ENCODE results near the genes CHRM3, WDR64, BECN2 and SDCCAG8.

- PRO-cap = no peak
Measured at GRCh38 chr1:237524125-237524555, 366.6 kb downstream of the ZP4 start.

- PRO-cap = no peak
Measured at GRCh38 chr1:238485035-238485475, 594.3 kb upstream of the ZP4 start.

DNA sequence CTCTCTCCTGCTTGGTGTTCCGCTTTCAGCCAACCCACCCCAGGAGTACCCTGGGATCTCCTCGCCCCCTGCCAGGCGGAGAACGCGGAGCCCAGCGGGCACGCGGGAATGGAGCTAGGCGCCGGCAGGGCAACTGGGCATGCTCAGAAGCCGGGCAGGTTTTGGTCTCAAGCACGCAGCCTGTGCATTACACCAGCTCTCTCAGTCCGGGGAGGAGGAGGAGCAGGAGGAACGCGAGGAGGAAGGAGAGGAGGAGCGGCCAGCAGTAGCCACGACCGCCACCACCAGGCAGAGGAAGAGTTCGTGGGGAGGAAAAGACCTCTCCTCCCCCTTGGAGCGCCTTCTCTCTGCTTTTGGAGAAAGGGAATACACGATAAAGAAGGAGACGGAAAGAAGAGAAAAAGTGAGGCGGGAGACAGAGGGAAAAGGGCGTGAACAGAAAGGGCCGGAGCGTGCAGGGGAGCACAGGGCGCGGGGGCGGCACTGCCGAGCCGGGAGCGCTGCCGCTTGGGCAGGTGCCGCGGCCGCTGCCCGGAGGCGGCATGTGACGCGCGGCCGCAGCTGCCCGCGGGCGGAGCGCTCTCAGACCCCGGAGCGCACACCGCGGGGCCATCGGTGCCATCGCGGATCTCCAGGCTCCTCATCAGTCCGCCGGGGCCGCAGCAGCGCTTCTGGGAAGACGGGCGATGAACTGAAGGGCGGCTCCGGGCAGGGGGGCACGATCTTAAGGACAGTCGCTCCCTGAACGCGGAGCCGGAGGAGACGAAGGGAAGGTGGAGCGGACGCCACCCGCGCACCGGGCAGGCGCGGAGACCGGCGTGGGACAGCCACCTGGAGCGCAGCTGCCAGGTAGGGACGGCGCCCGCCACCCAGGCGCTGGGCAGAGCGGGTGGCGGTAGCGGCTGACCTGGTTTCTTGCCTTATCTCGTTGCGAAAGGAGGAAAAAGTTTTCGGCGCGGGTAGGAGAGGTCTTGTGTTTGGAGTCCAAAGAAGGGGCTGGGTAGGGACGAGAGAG lies at the start of gene CHRM3:
Gene CHRM3, plus strand, starts transcription at position 190 of the 1,015 bp plus-strand sequence.
- PRO-cap = unidirectional peak, plus-strand start at position 204 of the sequence; unidirectional peak, plus-strand start at position 291 of the sequence; unidirectional peak, plus-strand start at position 483 of the sequence; unidirectional peak, plus-strand start at position 756 of the sequence

DNA sequence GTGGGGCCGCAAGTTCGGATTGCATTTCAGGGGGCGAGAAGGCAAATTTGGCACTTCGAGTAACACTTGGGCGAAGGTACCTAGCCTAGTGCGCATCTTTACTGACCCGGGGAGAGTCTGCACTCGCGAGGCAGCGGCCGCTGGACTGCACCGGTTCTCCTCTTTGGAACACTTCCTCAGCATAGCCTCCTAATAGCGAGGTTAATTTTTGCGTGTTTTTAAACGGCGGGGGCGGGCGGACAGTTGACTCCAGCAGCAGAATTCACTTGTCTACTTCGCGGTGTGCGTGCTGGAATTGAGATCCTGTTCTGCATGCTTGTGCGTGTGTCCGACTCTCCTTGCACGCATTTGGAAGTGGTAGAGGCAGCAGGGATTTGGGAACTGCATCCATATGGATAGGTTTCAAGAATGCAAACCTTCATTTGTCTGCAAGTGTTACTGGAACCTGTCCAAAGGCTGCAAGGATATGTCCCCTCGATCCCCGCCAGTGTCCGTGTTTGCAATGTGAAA lies 1.4 kb downstream of the CHRM3 start:
- PRO-cap = no peak

DNA sequence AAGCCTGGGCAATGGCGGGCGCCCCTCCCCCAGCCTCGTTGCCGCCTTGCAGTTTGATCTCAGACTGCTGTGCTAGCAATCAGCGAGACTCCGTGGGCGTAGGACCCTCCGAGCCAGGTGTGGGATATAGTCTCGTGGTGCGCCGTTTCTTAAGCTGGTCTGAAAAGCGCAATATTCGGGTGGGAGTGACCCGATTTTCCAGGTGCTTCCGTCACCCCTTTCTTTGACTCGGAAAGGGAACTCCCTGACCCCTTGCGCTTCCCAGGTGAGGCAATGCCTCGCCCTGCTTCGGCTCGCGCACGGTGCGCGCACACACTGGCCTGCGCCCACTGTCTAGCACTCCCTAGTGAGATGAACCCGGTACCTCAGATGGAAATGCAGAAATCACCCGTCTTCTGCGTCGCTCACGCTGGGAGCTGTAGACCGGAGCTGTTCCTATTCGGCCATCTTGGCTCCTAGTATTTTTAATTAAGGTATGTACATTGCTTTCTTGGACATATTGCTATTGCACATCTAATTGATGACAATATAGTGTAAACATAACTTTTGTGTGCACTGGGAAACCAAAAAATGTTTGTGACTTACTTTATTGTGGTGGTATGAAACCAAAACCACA lies 242.8 kb downstream of the CHRM3 start:
- PRO-cap = no peak

- PRO-cap = unidirectional peak, minus-strand start at chr1:241533035
Measured at GRCh38 chr1:241532963-241533273, 740 bp downstream of the KMO start.

GRCh38 chr1:241560477-241560754 lies 28.2 kb downstream of the KMO start:
- PRO-cap = no peak

DNA sequence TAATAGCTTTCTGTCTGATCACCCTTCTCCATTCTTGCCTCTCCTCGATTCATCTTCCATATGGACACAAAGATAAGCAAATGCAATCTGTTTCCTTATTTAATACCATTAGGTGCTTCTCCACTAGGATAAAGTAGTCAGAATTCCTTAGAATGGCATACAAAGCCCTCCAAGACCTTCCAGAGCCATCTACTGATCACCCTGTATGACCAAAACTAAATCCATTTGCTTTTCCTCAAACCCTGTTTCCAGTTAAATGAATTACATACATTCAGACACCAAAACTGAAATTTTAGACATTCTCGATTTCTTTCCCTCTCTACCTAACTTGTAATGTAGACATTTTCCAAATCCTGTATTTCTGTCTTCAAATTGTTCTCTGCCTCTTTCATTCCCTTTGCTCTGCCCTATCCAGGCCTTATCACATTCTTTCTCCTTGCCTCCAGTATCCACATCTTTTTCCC lies 16.8 kb downstream of the CHML start:
- PRO-cap = no peak

DNA sequence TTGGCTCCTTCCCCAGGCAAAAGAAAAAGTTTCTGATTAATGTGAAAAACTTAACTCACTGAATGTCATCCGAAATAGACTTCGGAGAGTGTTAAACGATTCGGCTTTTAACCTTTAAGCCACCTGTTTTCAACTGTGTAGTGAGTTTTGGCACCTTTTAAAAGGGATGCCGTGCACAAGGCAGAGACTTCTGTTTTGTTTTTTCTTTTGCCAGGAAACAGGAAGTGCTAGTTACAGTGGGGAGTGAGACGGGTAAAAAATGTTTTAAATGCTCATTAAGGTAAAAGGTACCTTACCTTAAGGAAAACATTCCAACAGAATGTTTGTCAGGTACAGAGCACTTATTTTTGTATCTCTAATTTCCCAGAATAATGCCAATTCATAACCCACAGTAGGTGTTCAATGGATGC lies 12.2 kb downstream of the CHML start:
- PRO-cap = no peak

DNA sequence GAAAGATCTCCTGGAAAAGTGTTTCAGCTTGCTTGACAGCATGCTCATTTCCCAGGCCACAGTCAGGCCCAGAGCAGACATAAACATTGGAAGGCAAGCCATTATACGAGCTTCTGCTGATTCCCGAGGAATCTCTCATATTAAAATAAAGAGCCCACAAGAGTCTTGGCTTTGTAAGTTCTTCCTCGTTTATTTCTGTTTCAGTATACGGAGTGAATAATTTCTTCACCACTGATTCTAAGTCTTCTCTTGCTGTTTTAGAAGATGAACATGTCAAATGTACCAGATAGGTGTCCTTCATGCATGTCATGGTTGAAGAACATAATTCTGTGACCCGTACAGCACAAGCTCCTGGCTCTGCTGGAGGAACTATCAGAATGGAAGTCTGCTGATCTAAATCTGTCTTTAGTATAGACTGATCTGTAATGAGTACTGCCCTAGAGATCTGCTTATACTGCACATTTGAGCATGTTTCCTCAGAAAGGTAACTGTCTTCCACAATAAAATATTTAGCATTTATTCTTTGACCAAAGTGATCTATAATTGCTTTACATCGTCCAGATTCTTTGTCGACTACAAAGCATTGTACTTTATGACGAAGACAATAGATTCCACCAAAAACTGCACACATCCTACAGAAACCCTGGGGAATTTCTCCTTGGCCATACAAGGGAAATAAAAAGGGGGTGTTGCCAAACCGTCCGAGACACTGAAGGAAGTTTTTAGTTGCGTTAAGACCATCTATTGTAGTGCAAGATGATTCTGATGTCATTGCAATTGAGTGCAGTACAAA lies 6.0 kb downstream of the CHML start:
- PRO-cap = no peak

DNA sequence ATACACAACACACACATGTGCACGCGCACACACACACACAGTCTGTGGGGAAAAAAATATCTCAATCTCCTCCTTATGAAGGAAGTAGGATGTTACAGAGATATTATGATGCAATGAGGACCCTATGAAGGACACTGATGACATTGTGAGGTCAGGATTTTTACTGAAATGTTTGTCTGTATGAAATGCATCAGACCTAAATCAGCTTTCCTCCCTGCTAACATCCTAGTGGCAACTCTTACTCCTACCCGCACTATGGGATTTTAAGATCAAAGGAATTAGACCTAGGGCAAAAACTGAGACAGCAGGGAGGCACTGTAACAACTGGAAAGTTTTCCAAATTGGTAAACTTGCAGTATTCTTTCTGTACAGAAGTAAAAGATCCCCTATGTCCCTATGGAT lies at the start of gene WDR64:
Gene WDR64, plus strand, starts transcription at position 193 of the 402 bp plus-strand sequence.
- PRO-cap = no peak

DNA sequence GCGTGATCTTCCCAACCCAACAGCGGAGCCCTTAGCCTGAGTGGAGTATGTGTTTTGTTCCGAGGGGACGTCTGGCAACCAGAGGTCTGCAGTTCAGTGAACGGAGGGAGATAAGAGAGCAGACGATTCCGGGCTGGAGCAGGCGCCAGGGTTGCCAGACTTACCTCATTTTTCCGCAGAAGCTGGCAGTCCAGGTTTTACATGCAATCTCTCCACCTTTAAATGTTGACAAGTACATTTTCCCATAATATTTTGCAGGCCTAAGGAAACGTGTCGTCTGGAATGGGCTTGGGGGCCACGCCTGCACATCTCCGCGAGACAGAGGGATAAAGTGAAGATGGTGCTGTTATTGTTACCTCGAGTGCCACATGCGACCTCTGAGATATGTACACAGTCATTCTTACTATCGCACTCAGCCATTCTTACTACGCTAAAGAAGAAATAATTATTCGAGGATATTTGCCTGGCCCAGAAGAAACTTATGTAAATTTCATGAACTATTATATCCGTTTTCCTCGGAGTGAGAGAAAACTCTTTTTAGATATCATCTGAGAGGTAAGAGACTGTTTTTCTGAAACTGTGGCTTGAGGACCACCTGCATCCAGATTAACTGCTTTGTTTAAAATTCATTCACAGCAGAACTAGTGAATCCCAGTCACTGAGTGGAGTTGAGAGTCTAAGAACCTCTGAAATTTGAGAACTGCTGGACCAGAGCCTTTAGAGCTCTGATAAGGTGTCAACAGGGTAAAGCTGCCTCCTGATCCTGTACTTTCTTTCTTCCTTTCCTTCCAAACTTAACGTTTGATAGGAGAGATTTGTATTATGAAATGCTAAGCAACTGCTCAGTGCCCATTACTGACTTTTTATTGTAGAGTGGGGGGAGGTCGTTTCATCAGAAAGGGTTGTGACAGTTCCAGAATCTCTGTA lies 732 bp downstream of the EXO1 start:
- PRO-cap = no peak

DNA sequence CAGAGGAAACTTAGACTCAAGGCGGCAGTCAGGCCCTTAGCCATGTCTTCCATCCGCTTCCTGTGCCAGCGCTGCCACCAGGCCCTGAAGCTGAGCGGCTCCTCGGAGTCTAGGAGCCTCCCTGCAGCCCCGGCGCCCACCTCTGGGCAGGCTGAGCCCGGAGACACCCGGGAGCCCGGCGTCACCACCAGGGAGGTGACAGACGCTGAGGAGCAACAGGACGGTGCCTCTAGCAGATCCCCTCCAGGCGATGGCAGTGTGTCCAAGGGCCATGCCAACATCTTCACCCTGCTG lies at the start of gene BECN2:
Gene BECN2, plus strand, starts transcription at position 43 of the 294 bp plus-strand sequence.
- PRO-cap = no peak

GRCh38 chr1:243255625-243256475 lies at the start of gene SDCCAG8:
SDCCAG8 (plus strand) TSS chr1:243256041.
- PRO-cap = bidirectional peak, plus-strand start at chr1:243256056, minus-strand start at chr1:243255785

DNA sequence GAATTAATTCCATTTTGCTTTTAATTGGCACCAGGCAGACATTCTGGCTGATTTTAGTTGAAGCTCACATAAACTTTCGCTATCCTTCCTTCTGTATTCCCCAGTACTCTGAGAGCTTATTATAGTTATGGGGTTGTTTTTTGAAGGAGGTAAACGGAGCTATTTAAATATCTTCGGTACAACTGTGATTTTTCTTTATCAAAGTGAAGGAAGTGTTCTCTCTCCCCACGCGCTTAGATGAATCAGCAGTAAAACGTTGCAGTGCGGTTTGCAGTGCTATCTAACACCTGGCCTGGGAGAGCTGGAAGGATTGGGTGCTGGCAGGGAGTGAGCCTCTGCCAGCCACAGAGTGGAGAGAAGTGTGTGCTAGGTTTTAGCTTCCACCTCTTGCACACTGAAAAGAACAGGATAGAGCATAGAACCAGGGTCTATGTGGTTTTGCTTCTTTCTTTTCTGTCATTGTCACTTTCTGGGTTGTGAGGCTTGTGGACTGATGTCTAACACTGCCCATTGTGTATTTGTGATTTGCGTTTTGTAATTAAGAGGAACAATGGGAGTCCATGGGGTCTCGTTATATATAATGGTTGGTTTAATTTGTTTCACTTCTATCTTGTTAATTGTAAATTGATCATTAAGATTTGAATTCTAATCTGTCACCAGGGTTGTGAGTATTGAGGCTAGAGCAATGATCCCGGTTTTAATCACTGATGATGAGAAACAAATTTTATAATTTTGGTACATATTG lies 166.0 kb downstream of the SDCCAG8 start:
- PRO-cap = no peak

DNA sequence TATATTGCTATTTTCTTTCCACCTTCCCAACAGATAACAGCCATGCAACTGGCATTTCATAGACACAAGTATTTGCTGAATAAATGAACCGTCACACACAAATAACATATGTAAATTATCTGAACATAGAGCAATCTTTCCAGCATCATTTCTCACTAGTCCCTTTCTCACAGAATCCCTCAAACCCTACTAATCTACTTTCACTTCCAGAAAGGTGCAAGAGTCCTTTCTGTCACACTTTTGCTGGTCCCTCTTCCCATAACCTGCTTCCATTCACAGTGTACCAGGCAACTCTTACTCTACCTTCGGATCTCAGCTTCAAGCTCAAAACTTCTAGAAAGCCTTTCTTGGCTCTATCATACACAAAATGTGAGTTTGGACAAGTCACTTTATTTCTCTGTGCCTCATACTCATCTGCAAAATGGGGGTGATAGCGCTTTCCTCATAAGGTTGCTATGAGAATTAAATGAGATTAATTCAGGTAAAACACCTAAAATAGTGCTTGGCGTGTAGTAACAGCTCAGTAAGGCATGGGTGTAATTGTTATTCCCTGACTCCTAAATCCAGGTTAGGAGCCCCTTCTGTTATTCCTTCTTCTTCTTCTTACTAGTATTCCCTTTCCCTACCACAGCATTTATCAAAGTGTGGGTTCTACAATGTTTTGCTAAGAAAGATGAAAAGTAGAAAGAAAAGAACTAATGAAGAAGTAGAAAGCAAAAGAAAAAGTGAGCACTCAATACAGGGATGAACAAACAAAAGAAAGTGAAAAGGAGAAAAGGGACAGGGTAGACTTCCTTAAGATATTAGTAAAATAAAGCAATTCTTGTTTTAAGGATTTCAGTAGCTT lies 113.0 kb downstream of the AKT3 start:
- PRO-cap = no peak

- PRO-cap = no peak
Measured at GRCh38 chr1:243739455-243740219, 110.4 kb downstream of the AKT3 start.

GRCh38 chr1:244099319-244100085 lies 48.4 kb downstream of the ZBTB18 start:
- PRO-cap = no peak

GRCh38 chr1:244154808-244155197 lies 103.7 kb downstream of the ZBTB18 start:
- PRO-cap = no peak

GRCh38 chr1:244450891-244451612 lies 657 bp downstream of the ADSS2 start:
- PRO-cap = bidirectional peak, plus-strand start at chr1:244451244, minus-strand start at chr1:244451123